Measurements from ENCODE around the genes SDC3 and ZCCHC17.

DNA sequence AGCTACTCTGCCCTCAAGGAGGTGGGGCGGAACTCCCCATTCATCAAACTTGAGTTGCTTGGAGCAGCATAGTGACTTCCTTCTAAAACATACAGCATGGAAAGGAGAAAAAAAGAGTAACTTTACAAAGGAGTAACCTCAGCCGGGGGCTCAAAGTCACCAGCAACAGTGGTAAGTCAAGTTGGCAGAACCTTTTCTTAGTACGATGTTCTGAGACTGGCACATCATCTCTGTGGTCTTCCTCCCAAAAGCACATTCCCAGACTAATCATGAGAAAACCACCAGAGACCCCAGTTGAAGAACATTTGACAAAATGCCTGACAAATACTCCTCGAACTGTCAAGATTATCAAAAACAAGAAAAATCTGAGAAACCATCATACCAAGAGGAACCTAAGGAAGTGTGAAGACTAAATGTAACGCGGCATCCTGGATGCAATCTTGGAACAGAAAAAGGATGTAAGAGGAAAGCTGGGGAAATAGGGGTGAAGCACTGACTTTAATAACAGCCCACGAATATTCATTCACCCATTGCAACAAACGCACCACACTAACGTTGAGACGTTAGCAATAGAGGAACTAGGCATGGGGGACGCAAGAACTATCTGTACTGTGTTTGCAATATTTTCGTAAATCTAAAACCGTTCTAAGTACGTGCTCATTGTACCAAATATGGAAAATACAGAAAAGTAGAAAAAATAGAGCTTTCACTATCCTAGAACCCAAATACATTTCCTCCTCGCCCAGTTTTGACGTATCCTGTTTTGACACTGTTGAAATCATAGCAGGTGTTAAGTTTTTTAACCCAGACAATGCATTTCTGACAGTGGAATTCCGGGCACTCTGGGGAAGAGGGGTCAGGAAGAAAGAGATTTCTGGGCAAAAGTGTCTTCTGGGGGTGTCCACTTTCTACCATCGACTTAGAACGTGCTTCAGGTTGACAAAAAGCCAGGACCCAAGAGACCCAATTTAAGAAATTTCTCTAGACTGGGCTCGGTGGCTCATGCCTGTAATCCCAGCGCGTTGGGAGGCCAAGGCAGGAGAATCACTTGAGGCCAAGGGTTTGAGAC, 4.0 kb downstream of the LAPTM5 start:
- PRO-cap = bidirectional peak, plus-strand start at position 745 of the sequence, minus-strand start at position 606 of the sequence

DNA sequence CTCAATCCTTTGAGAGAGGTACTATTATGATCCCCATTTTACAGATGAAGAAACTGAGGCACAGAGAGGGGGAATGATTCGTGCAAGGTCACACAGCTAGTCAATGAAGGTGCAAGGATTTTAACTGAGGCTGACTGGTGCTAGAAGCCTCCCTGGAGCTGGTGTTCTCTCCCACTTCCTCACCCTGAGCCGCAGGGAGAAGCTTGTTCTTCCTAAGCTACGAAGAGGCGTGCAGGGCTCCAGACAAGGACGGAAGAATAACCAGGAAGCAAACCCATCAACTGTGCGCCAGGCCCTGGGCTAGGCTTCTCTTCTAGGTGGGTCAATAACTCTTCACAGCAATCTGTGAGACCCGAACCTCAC, 695 bp upstream of the LAPTM5 start:
- PRO-cap = unidirectional peak, minus-strand start at position 186 of the sequence

GRCh38 chr1:30780337-30780621, 22.7 kb upstream of the LAPTM5 start:
- PRO-cap = bidirectional peak, plus-strand start at chr1:30780846, minus-strand start at chr1:30780519

GRCh38 chr1:30879266-30879839, 29.2 kb downstream of the SDC3 start:
- PRO-cap = no peak

- PRO-cap = no peak
Observed at GRCh38 chr1:30888264-30888990, 20.1 kb downstream of the SDC3 start.

- PRO-cap = no peak
Observed at GRCh38 chr1:30903384-30903733, 5.2 kb downstream of the SDC3 start.

DNA sequence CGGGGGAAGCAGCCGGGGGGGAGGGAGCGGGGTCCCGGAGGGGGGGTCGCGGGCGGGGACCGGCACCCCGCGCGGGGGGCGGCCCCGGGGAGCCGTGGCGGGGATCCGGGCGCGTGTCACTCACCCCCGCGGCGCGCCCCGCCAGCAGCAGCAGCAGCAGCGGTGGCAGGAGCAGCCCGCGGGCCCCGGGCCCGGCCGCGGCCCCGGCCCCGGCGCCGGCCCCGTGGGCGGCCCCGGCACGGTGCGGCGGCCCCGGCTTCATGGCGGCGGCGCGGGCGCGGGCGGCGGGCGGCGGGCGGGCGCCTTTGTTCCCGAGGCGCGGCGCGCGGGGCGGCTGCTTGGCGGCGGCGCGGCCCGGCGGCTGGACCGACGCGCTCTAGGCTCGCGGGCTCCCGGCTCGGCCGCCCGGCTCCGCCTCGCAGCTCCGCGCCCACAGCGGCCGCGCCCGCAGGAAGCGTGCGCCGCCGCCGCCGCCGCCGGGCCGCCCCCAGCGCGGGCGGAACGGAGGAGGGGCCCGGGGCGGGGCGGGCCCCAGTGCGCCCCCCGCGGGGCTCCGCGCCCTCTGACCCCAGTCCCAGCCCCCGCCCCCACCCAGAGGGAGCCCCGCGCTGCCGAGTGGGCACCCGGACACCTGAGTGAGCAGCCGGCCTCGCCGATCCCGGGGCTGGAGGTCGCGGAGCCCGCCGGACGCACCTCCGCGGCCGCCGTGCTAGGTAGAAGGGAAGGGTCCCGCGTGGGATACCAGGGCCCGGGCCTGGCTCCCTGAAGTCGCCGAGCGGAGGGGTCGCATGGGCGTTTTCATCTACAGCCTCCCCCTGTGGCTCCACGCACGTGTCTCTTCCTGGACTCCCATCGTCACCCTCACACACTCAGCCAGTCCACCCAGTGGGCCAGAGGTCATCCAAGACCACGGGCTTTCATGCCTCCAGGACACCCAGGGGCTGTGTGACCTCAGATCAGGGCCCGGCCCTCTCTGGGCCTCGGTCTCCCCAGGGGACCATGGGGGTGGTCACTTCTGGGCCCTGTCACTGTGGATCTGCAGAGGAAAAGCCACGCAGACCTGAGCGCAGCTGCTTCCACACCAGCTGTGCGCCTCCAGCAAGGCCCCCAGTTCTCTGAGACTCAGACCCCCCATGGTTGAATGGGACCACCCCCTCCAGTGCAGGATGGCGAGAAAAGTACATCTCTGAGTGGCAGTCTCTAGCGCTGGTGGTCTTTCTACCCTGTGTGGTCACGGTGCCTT, at the start of gene SDC3:
SDC3 (minus strand) TSS at position 434 of the 1,243 bp plus-strand sequence.
- PRO-cap = bidirectional peak, plus-strand start at position 626 of the sequence, minus-strand start at position 378 of the sequence

- PRO-cap = no peak
Observed at GRCh38 chr1:30933982-30934258, 25.4 kb upstream of the SDC3 start.

GRCh38 chr1:30988392-30988926, 77.1 kb downstream of the PUM1 start:
- PRO-cap = no peak

DNA sequence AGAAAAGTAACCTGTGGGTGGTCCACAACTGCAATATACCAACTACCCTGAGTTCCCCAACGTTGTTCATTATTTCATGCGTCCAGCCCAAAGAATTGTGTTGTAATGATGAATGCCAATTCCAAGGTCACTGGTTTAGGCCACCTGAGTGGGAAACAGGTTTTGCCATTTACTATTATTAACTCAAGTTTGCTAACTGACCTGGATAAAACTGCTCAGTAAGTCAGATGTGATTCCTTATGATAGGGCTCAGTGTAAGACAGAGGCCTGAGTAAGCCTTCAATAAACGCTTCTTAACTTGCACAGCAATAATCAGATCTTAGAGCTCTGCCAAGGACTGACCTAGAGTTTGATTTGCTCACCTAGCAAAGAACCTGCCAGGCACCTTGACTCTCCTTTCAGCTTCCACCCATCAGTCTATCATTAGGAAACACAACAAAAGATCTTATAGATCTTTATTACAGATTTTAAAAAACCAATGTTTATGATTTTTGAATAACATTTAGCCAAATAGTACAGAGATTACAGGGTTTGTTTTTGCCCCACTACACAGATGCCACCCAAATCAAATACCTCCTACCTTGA, 9.9 kb downstream of the PUM1 start:
- PRO-cap = no peak

- PRO-cap = bidirectional peak, plus-strand start at chr1:31297049, minus-strand start at chr1:31296782
Observed at GRCh38 chr1:31296882-31297526, at the start of gene ZCCHC17. ZCCHC17 (plus strand) TSS chr1:31297032.

- PRO-cap = no peak
Observed at GRCh38 chr1:31389997-31390741, 17.3 kb upstream of the FABP3 start.

- PRO-cap = no peak
Observed at GRCh38 chr1:31432864-31433260, 19.8 kb downstream of the SERINC2 start.

GRCh38 chr1:31434762-31435246, 21.8 kb downstream of the SERINC2 start:
- PRO-cap = no peak

DNA sequence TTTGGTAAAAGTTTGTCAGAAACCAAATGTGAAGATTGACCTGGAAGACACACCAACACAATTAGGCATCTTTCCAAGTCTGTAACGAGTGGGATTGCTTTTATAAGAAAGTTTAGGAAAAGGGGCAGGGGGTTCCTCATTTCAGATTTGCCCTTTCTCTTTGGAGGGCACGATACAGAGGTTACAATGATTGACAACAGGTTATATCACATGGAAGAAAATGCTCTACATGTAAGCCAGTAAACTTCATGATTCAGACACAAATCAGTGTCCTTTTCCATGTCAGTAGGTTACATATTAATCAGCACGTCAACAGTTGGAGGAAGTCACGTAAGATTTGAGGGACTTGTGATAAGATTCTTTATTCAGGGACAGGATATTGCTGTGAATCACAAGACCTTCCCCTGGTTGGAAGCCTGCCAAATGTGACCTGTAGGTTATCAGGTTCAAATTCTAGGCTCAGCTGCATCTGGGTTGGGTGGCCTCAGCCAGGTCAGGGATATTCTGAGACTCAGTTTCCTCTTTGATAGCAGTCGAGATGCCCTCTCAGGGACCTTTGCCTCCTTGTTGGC, 31.7 kb downstream of the SERINC2 start:
- PRO-cap = unidirectional peak, plus-strand start at position 462 of the sequence

DNA sequence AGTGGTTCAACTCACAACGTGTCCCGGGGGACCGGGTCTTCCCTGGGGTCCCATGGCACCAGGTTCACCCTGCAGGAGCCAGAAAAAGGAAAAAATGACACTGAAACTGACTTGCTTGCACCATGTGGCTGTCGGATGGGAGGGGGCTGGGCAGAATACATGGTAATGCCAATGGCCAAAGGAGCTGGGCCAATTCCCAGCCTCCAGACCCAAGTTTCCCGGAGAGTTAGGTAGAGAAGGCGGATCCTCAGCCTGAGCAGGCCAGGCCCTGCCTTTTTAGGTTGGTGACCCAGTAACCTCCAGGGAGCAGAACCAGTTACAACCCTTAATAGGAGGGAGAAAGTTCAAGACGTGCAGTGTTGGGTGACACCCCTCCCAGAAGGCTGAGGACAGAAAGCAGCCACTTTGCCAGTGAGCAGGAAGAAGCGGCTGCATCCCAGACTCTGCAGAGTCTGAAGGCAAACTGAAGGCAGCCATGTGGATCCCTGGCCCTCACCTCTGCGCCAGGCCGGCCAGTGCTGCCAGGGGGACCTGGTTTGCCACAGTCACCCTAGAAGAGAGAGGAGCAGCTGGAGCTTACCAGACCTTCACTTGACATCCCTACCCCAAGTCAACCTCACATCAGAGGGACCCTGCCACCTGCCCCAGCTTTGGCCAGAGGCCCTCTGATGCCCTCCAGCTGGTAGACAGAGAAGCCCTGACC, 16.0 kb upstream of the PEF1 start:
- PRO-cap = no peak

- PRO-cap = no peak
Observed at GRCh38 chr1:31692638-31693085, 11.2 kb downstream of the COL16A1 start.

DNA sequence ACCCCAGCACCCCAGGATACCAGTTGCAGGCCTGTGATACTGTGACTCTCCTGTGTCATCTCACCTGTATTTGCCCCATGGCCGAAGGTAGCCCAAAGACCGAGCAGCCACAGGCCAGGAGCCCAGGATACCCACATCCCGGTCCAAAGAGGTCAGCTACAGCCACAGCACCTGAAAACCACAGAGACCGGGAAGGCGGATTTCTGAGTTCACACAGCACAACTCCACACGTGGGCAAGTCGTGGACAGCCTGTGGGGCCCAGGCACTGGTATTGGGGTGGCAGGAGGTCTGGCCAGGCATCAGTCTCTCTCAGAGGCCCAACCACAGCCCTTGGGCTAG, 1.8 kb downstream of the COL16A1 start:
- PRO-cap = no peak

GRCh38 chr1:31705150-31705719, 1.4 kb upstream of the COL16A1 start:
- PRO-cap = no peak

GRCh38 chr1:31714271-31715454, 10.8 kb upstream of the COL16A1 start:
- PRO-cap = bidirectional peak, plus-strand start at chr1:31714848, minus-strand start at chr1:31714716; bidirectional peak, plus-strand start at chr1:31715384, minus-strand start at chr1:31715224

All from vermiform appendix (tissue), 1 donor.